Lung (tissue), 4 donors: ENCODE measurements around a stretch of chr1.

DNA sequence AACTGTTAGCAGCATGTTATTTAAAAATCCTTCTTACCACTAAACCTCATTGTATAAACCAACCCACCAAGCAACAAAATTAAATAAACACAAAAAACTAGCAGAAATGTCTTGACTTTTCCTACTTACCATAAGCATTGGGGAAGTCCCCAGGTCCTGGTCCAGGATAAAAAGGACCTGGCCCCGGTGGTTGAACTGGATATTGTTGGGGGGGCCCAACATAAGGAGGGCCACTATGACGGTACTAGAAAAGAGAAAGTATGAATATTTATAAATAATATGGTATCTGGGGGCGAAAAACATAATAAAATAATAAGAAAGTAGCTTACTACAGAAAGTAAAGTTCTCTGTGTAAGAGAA is 193.1 kb upstream of the HP1BP3 start:
- PRO-cap: no peak
- RAMPAGE, long total RNA: no peak
- RRBS: no CpG with 5 or more reads among the region's 3 CpGs

- PRO-cap: no peak
- RAMPAGE, long total RNA: no peak
- RRBS: no CpG with 5 or more reads among the region's 15 CpGs
Measured at GRCh38 chr1:21254185-21255179, 35.8 kb downstream of the ECE1 start.

DNA sequence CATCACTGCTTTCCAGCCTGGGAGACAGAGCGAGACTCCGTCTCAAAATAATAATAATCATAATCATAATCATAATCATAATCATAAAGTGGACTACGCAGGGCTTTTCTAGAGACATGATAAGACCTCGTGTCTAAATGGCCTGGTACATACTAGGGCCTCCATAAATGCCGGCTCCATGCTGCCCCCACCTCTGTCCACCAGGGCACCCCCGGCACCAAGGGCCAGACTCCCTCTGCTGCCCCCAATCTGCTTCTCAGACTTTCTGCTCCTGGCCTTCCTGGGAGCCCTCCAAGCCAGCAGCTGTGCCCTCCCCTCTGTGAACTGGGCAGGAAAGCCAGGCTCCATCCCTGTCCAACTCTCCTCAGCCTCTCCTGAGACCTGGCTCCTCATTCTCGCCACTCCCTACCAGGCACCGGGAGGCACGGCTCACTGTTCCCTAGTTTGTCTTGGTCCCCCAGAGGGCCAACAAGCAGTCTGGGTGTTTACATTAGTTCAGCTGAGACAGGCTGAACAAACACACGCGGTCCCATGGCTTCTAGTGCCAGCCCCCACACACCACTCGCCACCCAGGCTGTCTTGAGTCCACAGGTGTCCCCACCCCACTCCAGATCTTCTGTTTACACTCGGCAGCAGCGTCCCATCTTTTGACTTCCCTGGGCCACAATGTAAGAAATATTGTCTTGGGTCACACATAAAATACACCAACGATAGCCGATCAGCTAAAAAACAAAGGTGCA is 29.2 kb upstream of the ECE1 start:
- PRO-cap: no peak
- RAMPAGE, long total RNA: no peak
- RRBS: no CpG with 5 or more reads among the region's 16 CpGs

- PRO-cap: no peak
- RAMPAGE, long total RNA: no peak
- RRBS: no CpG with 5 or more reads among the region's 7 CpGs
Measured at GRCh38 chr1:21325235-21325617, 35.0 kb upstream of the ECE1 start.

GRCh38 chr1:21346257-21346374 is 55.9 kb upstream of the ECE1 start:
- PRO-cap: no peak
- RAMPAGE, long total RNA: no peak
- RRBS: no CpG with 5 or more reads among the region's 6 CpGs

GRCh38 chr1:21614511-21615397 is 54.4 kb downstream of the RAP1GAP start:
- PRO-cap: no peak
- RAMPAGE, long total RNA: no peak
- RRBS: 44% methylated on average over 4 of the region's 12 CpGs

DNA sequence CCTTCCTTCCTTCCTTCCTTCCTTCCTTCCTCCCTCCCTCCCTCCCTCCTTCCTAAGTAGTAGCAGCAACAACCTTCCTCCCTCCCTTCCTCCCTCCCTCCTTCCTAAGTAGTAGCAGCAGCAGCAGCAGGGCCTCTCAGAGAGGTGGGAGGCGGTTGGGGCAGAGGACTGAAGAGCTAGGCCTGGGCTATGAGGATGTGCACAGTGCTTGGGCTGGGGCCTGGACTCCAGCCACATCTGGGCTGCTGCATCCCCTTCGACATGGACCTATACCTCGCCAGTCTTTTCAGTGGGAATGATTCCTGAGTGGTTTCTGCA is 15.6 kb downstream of the RAP1GAP start:
- PRO-cap: no peak
- RAMPAGE, long total RNA: no peak
- RRBS: no CpG with 5 or more reads among the region's 3 CpGs

- PRO-cap: no peak
- RAMPAGE, long total RNA: no peak
- RRBS: no CpG with 5 or more reads among the region's 8 CpGs
Measured at GRCh38 chr1:21895978-21896375, 41.1 kb downstream of the HSPG2 start.

- PRO-cap: no peak
- RAMPAGE, long total RNA: no peak
- RRBS: no CpG with 5 or more reads among the region's 15 CpGs
Measured at GRCh38 chr1:21924506-21925509, 12.3 kb downstream of the HSPG2 start.

DNA sequence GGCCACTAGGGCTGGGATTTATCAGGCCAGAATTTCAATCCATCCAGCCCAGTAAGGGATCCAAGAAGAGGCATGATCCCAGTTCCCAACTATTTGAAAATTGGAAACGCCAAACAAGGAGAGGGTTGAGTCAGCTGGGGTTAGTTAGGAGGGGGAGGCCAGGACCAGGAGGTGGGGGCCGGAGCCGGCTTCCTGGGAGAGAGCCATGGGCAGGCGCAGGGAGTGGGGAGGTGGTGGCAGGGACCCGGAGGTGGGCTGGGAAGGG is 10.4 kb downstream of the HSPG2 start:
- PRO-cap: no peak
- RAMPAGE, long total RNA: no peak
- RRBS: 54% methylated on average over 3 of the region's 5 CpGs

DNA sequence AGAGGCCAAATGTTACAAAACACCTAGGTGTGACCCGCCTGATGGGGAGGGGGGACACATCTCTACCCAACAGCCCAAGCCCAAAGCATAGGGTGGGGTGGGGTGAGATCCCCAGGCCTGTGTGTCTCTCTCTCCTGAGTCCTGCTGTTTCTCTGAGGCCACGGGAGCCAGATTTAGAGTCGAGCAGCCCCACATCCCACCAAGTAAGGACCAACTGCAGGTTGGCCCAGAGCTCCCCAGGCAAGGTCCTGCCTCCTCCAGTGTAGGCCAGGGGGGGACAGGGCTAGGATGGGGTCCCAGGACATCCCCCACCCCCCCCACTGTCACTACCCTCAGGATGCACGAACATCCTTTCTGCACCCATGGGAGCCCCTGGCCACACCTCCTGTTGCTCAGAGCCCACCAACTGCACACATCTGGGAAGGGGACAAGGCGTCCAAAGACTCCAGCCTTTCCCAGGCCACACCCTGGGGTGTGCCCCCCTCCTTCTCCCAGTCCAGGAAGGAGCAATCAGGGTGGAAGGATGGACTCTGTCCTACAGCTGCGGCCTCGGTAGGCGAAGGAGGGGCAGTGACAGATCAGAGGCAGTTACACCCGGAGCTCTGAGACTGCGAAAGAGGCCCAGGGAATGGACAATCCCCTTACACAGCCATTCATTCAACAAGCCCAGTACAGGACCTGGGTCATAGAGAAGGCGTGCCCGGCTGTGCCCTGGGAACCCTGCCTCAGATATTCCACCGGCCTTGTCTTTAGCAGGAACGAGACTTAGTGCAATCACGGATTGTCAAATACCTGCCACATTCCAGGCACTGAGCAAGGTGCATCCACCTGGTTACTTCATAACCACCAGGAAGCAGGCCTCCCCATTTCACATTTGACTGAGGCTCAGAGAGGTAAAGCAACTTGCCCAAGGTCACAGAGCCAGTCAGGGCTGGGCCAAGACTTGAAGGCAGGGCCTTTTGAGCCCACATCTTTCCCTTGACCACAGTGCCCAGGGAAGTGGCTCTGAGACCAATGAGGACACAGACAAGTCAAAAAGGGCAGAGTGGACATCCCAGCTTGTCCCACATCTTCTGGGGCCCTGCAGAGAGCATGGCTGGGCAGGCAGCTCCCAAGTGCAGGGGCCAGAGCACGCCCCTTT is 9.5 kb downstream of the HSPG2 start:
- PRO-cap: no peak
- RAMPAGE, long total RNA: no peak
- RRBS: 60% methylated on average over 4 of the region's 16 CpGs

DNA sequence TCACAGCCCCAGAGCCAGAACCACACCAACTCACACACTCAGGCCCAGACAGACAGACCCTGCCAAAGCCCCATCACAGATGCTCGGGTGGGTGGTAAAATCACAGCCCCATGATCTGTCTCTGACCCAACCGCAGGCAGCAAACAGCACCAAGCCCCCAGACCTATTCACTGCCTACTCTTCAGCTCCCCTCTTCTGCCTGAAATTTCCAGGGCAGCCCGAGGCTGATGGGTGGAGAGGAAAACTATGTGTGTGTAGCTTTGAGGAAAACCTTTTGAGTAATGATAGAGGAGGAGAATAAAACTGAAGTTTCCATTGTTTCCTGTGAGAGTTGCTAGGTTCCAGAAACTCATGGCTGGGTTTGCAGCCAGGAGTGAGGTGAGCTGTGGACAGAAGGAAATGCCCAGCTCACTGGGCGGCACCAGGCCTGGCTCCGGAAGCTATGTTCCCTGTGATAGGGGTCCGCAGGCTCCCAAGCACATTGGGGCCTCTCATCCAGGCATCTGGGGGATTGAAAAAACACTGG is 1.5 kb upstream of the HSPG2 start:
- PRO-cap: no peak
- RAMPAGE, long total RNA: no peak
- RRBS: no CpG with 5 or more reads among the region's 6 CpGs

DNA sequence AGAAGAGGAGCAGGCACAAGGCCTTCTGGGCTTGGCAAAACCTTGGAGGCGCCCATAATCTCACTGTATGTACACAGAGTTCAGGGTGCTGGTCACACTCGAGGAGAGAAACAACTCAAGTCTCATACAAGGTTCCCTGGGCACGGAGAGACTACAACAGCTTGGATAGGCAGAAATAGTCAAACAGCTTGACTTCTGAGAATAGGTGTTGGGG is 3.1 kb upstream of the HSPG2 start:
- PRO-cap: no peak
- RAMPAGE, long total RNA: no peak
- RRBS: no CpG with 5 or more reads among the region's 3 CpGs

GRCh38 chr1:22031371-22032041 is 21.0 kb upstream of the CDC42 start:
- PRO-cap: no peak
- RAMPAGE, long total RNA: no peak
- RRBS: 49% methylated on average over 3 of the region's 10 CpGs

DNA sequence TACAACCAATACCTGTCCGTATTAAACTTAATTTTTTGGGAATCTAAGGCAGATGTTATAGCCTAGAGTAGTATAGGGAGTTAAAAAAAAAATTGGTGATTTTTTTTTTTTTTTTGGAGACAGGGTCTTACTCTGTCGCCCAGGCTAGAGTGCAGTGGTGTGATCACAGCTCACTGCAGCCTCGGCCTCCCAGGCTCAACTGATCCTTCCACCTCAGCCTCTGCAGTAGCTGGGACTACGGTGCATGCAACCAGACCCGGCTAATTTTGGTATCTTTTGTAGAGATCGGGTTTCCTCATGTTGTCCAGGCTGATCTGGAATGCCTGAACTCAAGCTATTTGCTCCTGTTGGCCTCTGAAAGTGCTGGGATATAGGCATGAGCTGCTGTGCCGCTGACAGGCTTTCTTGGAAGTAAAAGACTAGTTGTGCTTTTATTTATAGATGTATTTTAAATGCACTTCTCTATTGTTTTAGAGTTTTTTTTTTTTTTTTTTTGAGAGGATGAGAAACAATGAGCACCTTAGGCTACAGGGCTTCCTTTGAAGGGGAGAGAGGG is 3.0 kb downstream of the CDC42 start:
- PRO-cap: no peak
- RAMPAGE, long total RNA: no peak
- RRBS: no CpG with 5 or more reads among the region's 7 CpGs

DNA sequence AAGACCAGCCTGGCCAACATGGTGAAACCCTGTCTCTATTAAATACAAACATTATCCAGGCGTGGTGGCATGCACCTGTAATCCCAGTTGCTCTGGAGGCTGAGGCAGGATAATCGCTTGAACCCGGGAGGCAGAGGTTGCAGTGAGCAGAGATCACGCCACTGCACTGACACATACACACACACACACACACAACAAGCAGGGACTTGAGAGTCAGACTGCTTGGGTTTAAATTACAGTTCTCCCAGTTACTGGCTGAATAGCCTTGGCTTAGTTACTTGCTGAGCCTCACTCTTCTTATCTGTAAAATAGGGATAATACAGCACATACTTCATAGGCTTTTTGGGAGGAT is 23.7 kb downstream of the CDC42 start:
- PRO-cap: no peak
- RAMPAGE, long total RNA: no peak
- RRBS: no CpG with 5 or more reads among the region's 4 CpGs

GRCh38 chr1:22163655-22164037 is 20.7 kb upstream of the WNT4 start:
- PRO-cap: no peak
- RAMPAGE, long total RNA: no peak
- RRBS: no CpG with 5 or more reads among the region's 8 CpGs

DNA sequence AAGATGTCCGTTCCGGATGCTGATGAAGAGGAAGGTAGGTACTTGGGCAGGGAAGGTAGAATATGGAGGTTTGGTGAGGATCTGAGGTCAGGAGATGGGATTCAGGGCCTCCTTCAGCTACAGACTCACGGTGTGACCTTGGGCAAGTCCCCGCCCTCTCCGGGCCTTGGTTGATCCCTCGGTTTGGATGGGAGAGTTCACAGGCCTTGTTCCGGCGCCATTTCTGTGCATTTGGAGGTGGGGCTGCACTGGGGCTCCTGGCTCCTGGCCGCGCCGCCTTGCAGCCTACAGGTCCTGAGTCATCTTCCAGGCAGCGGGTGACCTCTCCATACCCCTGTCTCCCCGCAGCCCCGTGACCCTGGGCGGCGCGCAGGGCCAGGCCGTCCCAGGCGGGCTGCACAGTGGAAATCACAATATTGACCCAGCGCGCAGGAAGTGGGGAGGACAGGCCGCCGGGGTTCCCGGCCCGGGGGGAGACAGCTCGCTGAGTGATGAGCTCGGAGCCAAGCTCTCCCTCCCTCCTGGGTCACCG is 142.5 kb upstream of the WNT4 start:
- PRO-cap: no peak
- RAMPAGE, long total RNA: no peak
- RRBS: 95% methylated on average over 3 of the region's 28 CpGs

- PRO-cap: no peak
- RAMPAGE, long total RNA: no peak
- RRBS: no CpG with 5 or more reads among the region's 13 CpGs
Measured at GRCh38 chr1:22350077-22350516, 101.6 kb upstream of the ZBTB40 start.

DNA sequence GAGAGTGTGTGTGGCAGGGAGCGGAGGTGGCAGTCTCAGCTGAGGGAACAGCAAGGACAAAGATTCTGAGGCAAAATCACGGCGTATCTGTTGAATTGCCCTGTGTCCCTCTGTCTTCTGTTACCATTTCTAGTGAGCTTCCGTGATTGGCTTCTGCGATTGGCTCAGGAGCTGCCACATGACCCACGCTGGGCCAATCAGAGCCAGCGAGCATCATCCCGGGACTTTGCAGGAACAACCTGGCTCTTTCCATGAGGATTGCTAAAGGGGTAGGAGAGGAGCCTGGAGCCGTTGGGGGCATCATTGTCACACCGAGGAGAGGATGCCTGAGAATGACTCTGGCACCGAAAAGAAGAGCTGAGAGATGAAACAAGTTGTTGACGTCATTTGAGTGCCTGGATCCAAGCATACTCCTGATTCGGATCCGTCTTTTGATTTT is 67.6 kb upstream of the ZBTB40 start:
- PRO-cap: no peak
- RAMPAGE, long total RNA: no peak
- RRBS: no CpG with 5 or more reads among the region's 14 CpGs